Skeletal muscle satellite cell (primary cell): ENCODE measurements around a stretch of chr5.

GRCh38 chr5:59543427-59543841, 350.1 kb downstream of the PDE4D start:
- CAGE, long polyA plus RNA = no peak

DNA sequence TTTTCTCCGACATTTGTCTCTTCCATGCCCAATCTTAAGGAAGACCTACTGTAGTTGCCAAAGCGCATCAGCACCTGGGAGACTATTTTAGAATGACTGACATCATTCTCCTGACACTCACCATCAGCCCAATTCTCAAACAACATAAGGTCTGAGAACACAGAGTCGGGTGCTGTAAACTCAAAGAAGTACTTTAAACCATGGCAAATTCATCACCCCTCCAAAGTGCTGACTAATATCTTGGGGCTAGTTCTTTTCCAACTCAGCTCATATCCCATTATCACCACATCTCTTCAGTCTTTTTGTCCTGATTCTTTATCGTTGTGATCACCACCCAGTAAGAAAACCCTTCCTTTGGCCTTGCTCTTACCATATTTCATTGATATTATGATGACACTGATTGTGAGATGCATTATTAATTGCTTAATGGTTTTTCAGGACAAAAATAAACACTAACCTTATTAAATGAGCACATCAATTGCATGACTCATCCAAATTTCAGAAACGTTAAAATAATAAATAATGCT, 270.9 kb downstream of the PDE4D start:
- CAGE, long polyA plus RNA = no peak

GRCh38 chr5:59623151-59623983, 270.2 kb downstream of the PDE4D start:
- CAGE, long polyA plus RNA = no peak

- CAGE, long polyA plus RNA = no peak
These were observed 251.0 kb downstream of the PDE4D start for GRCh38 chr5:59642597-59642940.

DNA sequence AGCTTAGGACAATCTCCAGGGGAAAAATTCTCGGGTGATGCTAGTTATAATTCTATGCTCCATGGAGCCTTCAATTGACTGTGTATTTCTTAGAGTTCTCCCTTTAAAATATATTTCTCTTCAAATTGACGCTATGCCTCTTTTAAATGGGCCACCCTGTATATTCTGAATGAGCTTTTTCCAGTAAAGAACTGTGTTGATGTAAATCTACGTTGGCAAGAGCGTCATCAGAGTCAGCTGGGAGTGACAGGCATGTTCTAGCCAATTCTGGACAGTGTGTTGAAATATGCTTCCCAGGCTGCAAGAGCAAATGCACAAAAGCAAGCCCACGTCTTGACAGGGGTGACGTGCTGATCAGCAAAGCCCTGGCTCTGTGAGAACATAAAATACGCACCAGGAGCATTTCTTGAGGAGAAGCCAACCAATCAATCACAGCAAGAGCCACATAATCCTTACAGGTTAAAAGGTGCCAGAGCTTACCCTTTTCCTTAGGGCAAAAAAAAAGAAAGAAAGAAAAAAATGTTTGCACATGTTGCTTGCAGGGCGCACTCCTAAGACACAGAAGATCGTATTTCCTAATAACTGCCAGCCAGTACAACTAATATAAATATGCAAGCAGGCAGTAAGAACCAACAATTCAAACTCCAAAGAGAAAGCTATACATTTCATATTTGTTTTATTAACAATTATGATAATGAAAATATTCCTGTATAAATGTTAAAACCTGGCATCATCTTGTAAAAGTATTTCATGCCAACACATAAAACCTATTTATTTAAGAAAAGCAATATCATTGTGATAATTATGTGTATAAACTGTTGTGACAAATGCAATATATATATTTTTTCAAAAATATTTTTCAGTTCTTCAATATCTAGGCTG, 148.0 kb downstream of the PDE4D start:
- CAGE, long polyA plus RNA = no peak

DNA sequence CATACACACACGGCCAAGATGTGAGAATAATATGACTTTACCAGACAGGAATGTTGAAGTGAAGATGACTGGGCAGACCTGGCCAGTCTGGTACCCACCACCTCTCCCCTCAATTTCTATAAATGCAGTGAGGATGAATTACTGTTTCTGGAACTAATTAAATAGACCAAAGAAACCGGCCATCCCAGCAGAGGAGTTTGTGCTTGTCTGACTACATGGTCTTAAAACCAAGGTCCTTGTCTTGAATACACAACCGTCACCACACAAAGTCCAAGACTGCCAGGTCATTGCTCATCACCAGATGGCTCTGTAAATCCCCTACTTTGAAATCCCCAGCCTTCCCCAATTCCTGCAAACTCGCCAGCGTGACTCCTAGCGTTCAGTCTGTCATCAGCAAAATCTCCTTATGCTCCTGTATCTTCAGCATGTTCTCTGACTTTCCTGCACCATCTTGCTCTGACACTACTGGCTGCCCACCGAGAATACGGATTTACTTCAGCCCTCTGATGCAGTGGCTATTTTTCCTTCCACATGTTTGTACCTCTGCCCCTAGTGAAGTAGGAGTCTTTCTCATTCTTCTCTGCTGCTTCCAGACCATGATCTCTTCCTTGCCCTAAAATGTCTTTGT, 147.1 kb downstream of the PDE4D start:
- CAGE, long polyA plus RNA = no peak

DNA sequence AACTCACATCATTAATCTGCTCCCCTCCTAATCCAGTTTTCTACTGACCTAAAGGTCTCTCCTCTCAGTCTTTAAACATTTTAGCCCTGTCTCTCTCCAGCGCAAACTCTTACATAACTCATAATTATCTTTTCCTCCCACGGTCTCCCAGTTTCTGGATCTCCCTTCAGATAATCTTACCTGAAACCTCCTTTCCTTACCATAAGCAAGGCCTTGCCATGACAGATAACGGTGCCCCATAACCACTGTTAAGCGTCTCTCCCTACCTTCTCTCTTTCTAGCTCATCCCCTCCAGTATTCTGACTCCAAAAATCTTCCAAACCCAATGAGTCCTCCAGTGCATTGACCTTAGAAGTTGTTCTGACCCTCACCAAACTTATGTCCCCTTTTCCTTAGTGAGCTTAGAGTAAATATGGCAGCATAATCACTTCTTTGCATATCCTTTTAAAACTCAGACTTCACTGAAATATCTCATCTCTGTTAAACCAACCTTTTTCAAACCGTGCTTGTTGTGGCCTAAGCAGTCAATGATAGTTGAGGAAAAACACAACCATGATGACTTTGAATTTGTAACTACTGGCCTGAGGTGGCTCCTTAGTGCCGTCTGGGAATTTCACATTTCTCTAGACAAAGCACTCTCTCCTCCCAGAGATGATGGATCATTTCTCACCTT, 146.5 kb downstream of the PDE4D start:
- CAGE, long polyA plus RNA = no peak

DNA sequence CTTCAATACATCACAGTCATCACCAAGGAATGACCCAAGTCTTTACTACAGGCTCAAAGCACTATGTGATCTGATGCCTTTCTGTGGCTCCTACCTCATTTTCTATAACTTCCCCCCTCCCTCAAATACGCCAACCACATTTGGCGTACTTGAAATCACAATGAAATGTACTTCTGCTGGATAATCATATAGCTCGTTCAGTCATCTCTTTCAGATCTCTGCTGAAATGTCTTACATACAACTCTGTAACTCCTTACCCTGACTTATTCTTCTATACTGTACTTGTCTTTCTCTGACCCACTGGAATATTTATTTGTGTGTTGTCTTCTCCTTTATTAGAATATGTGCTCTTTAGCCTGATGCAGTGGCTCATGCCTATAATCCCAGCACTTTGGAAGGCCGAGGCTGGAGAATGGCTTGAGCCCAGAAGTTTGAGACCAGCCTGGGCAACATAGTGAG, 143.2 kb downstream of the PDE4D start:
- CAGE, long polyA plus RNA = no peak

- CAGE, long polyA plus RNA = no peak
These were observed 71.8 kb upstream of the PDE4D start for GRCh38 chr5:59965129-59965866.

- CAGE, long polyA plus RNA = no peak
These were observed 192.3 kb downstream of the DEPDC1B start for GRCh38 chr5:60507569-60508122.

DNA sequence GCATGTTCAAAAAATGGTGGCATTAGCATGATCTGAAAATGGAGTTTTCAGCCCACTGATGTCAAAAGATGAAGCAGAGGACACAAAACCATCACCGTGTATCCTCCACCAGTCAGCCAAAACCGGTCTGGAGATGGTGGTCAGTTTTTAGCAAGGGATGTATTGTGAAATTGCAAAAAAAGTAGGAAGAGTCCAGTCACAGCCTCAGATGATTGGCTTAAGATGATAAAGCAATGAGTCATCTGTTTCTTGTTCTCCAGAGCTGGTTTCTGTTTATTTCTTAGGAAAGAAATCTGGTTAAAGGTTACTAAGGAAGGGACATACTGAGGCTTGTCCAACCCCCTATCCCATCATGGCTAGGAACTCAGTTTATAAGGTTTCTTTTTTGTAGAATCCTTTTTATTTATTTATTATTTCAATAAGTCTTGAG, 47.7 kb downstream of the DEPDC1B start:
- CAGE, long polyA plus RNA = no peak

DNA sequence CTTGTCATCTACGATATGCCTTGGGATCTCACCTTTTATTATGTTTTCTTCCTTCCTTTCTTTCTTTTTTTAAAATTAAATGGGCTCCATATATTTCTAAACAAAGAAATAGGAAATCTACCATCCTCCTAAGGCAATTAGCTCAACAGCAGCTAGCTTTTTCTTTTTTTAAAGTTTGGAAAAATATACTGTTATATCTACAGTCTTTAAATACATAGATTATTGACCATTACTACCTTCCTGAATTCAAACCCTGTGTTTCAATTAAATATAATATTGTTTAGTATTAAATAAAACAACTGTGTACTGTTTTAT, 92.6 kb downstream of the SMIM15 start:
- CAGE, long polyA plus RNA = no peak

DNA sequence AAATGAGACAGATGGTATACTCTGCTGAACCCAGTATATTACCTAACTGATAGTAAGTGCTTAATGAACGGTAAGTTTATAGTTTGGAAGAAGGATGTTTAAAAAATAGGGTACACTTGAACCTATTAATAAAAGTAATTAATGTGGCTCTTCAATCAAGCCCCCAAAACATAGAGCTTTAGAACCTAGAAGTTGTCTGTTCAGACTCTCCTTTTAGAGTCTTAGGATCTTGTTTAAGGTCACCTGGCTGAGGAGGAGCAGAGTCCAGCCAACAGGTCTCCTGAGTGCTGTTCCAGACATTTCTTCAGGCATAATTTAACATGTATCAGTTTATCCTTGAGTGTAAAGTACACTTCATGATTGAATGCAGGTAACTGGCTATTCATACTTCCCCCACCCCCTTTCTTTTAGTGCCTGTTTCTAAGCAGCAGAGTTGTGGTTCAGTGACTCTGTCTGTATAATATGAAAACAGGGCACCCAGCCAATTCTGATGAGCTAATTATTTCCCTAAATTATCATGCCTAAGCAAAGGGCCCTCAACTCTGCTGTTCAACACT, 52.0 kb upstream of the ZSWIM6 start:
- CAGE, long polyA plus RNA = no peak

GRCh38 chr5:61329742-61330200, 2.3 kb upstream of the ZSWIM6 start:
- CAGE, long polyA plus RNA = no peak

GRCh38 chr5:61331891-61332140, 242 bp upstream of the ZSWIM6 start:
- CAGE, long polyA plus RNA = no peak

- CAGE, long polyA plus RNA = no peak
These were observed 81.8 kb downstream of the ZSWIM6 start for GRCh38 chr5:61413857-61414356.

- CAGE, long polyA plus RNA = no peak
These were observed 115.3 kb downstream of the ZSWIM6 start for GRCh38 chr5:61446935-61448158.

GRCh38 chr5:62306789-62307177, 777 bp downstream of the KIF2A start:
- CAGE, long polyA plus RNA = no peak

DNA sequence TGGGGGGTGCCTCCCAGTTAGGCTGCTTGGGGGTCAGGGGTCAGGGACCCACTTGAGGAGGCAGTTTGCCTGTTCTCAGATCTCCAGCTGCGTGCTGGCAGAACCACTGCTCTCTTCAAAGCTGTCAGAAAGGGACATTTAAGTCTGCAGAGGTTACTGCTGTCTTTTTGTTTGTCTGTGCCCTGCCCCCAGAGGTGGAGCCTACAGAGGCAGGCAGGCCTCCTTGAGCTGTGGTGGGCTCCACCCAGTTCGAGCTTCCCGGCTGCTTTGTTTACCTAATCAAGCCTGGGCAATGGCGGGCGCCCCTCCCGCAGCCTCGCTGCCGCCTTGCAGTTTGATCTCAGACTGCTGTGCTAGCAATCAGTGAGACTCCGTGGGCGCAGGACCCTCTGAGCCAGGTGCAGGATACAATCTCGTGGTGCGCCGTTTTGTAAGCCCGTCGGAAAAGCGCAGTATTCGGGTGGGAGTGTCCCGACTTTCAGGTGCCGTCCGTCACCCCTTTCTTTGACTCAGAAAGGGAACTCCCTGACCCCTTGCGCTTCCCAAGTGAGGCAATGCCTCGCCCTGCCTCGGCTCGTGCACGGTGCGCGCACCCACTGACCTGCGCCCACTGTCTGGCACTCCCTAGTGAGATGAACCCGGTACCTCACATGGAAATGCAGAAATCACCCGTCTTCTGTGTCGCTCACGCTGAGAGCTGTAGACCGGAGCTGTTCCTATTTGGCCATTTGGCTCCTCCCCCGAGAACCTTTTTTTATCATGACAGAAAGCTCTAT, 225.8 kb downstream of the LRRC70 start:
- CAGE, long polyA plus RNA = no peak

GRCh38 chr5:63164565-63165474, 586.2 kb downstream of the LRRC70 start:
- CAGE, long polyA plus RNA = no peak